Lower leg skin (tissue), 2 donors: ENCODE measurements around a stretch of chrX.

- PRO-cap = no peak
- RAMPAGE, long total RNA, 2 experiments = start-site peak on the plus strand in 2 of 2 experiments, at chrX:3066827-3066982 at its widest, 5 to 12 reads per replicate
Measured at GRCh38 chrX:3066574-3067228, 25.4 kb downstream of the ARSF start.

DNA sequence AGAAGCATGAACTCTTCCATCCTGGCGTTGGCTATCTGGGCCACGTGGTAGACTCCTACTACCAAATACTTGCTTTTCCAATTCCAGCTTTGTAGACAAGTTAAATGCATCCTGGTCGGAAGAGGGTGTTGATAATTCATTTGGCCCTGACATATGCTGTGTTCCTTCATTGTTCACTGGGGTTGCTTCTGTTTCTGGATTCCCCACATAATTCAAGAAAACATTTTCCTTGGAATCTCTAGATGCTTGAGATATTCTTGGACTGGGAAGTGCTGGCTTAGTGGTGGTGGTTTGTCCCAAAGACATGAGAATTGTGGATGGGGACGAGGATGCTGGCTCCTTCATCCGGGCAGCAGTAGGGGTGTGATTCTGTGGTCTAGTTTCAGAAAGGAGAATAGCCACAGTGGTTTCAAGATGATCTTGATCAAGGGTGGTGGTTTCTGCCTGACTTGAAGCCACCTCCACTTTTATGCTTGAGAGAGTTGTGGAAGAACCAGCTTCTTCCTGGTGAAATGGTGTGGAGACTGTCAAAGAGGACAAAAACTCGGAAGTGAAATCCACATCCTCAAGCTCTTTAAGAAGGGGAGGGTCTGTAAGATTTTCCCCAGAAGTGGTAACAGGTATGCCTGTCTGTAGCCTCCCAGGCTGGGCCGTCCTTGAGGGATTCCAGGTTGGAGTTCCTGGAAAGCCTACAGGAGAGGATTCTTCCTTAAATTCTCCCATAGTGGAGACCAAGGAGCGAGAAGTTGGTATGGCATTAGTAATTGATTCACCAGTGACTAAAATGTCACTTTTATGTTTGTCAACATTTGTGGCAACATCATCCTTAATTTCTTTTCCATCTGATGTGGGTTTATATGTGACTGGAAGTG lies 25.3 kb downstream of the MXRA5 start:
- PRO-cap = no peak
- RAMPAGE, long total RNA, 2 experiments = no peak in any of the 2 experiments

DNA sequence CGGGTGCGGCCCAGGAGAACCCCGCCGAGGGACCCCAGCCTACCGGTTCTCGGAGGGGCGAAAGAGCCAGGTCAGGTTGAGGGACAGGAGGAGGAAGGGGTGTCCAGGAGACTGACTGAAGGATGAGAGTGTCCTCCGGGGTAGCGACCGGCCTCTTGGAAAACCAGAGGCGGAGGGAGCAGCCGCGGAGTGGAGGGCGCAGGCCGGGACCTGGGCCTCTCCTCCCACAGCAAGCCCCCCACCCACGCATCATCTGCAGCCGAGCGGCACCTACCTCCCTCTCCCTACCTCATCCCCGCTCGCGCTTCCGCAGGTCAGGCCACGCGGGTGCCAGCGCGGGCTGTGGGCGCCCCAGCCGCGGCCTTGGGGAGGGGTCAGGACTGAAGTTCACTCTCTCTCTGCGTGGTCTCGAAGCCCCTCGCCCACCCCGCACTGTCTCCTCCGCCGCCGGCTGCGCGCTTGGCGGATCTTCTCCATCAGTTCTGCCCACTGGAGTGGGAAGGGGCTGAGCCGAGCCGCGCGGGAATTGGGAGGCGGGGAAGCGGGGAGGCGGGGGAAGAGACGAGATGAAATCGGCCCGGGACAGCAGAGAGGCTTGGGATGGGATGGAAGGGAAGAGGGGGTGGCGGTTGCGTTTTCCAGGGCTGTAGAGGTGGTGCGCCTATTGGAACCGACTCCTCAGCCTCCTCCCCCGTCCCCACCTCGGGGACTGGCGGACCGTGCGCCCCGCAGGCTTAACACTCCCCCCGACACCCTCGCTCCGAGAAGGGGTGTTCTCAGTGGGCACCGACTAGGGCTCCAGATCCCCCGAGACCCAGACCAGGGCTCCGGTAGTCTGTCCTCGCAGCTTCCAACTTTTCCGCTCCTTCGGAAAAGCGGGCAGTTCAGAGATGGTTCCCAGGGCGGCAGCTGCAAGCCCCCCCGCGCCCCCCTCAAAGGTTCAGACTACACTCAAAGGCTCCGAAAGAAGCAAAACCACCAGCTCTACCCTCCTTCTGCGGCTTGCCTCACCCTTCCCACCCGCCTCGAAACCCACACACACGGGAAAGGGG lies 1.7 kb downstream of the NLGN4X start:
- PRO-cap = bidirectional peak, plus-strand start at position 592 of the sequence, minus-strand start at position 484 of the sequence
- RAMPAGE, long total RNA, 2 experiments = no peak in any of the 2 experiments

- PRO-cap = no peak
- RAMPAGE, long total RNA, 2 experiments = no peak in any of the 2 experiments
Measured at GRCh38 chrX:6689771-6690264, 154.9 kb upstream of the VCX3A start.

DNA sequence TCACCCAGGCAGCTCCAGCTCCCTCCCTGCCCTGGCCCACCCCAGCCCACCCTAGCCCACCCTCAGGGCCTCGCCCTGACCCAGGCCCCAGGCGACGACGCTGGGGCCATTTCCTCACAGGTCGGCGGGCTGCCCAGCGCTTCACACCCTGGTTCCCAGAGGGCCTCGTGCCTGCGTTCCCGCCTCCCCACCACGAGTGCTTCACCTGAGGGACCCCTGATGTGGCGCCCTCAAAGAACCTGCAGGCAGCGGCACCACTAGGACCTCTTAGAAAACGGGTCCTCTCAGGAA lies 335 bp downstream of the FAM9B start:
- PRO-cap = no peak
- RAMPAGE, long total RNA, 2 experiments = no peak in any of the 2 experiments

- PRO-cap = no peak
- RAMPAGE, long total RNA, 2 experiments = no peak in any of the 2 experiments
Measured at GRCh38 chrX:9292877-9293537, 171.9 kb upstream of the TBL1X start.

- PRO-cap = no peak
- RAMPAGE, long total RNA, 2 experiments = no peak in any of the 2 experiments
Measured at GRCh38 chrX:9644312-9644827, 121.3 kb downstream of the GPR143 start.

GRCh38 chrX:9646713-9647152 lies 118.9 kb downstream of the GPR143 start:
- PRO-cap = no peak
- RAMPAGE, long total RNA, 2 experiments = no peak in any of the 2 experiments

DNA sequence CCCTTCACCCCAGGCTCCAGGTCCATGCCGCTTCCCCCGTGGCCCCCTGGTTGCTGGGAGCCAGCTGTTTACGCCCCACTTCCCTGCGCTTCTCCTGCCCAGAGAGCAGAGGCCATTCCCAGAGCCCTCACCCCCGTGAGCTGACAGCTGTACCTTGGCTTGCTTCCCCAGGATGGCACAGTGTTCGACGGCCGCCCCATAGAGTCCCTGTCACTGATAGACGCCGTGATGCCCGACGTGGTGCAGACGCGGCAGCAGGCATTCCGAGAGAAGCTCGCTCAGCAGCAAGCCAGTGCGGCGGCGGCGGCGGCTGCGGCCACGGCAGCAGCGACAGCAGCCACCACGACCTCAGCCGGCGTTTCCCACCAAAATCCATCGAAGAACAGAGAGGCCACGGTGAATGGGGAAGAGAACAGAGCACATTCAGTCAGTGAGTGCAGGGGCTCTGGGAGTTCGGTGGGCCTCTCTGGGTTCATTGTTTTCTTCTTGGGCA lies 77.8 kb downstream of the GPR143 start:
- PRO-cap = no peak
- RAMPAGE, long total RNA, 2 experiments = start-site peak on the plus strand in 1 of 2 experiments, centred at position 276 of the sequence, 25 reads per replicate

DNA sequence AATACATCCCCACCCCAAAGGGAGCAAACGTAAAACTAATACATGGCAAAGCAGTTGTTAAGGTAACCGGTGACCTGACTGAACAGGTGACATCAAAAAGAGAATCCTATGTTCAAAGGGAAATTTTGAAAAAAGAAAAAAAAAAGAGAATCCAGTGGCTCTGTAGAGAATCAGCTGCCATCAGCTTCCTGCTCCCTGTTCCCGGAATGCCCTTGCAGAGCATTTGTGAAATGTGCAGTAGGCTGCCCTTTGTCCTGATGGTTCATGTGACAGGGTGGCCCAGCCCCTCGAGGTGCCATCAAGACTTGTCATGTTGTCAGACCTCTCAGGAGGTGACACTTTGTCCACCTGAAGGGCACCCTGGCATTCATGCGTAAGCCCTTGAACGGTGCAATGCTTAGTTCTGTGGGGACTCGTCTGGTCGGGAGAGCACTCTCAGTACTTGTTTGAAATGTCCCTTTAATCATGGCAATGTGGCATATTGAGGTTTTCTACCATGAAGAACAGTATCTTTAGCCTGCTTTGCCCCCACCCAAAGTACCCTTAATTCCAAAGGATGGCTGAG lies 71.4 kb downstream of the CLDN34 start:
- PRO-cap = no peak
- RAMPAGE, long total RNA, 2 experiments = no peak in any of the 2 experiments

DNA sequence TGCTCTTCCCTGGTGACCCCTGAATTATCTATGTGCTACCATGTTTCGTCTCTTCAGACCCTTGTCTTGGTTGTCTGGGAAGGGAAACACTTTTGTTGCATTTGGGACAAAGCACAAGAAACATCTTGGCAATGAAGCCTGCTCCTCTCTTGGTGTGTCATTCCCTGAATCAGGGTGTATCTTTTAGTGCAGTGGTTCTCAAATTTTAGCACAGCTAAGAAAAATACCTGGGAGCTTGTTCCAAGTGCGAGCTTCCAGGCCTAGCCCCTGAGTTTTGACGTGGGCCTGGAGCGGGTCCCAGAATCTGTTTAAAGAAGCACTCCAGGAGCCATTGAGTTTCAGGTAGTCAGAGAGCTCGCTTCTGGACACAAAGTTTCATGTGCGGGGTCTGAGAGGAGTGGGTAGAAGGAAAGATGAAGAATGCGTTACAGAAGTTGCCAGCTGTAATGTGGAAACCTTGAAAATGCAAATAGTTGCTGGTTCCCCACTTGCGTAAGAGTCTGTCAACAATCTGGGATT lies 77.7 kb upstream of the CLCN4 start:
- PRO-cap = no peak
- RAMPAGE, long total RNA, 2 experiments = no peak in any of the 2 experiments

GRCh38 chrX:10482139-10482694 lies 138.2 kb downstream of the MID1 start:
- PRO-cap = no peak
- RAMPAGE, long total RNA, 2 experiments = no peak in any of the 2 experiments

DNA sequence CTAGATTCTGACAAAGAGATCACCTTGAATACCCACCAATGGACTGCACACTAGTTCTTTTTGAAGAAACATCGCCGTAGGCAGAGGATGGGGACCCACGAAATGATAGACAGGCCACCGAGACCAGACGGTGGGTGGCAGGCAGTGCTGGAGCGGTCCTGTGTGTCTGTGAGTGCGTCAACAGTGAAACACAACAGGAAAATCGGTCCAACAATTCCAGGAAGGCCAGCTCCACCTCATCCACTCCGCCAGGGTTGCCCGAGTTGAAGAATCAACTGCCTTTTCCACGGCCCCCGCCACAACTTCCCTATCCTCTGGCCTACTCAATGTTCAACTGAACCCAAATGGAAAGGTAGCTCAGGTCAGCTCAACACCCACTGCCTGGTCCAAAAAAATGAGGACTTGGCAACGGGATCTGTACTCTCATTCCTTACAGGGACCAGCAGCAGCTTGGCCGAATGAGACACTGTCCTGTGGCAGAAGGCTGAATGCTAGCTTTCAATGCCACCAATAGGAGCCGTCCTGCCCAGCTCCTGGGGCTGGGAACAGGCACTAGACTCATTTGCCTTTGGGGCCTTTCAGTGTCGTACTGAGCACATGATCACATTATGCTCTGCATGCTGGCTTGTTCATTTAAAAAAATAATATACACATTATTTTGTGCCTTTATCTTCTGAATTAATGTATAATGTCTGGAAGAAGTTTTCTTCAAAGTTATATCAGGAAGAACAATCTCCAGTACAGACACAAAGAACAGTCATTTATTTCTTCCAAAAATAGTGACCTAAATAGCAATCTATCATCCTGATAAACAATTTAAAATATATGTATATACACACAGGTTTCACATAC lies 43.4 kb downstream of the MID1 start:
- PRO-cap = unidirectional peak, minus-strand start at position 174 of the sequence
- RAMPAGE, long total RNA, 2 experiments = start-site peak on the minus strand in 1 of 2 experiments, centred at position 146 of the sequence, 6 reads per replicate

- PRO-cap = no peak
- RAMPAGE, long total RNA, 2 experiments = no peak in any of the 2 experiments
Measured at GRCh38 chrX:10589559-10590119, 30.7 kb downstream of the MID1 start.

DNA sequence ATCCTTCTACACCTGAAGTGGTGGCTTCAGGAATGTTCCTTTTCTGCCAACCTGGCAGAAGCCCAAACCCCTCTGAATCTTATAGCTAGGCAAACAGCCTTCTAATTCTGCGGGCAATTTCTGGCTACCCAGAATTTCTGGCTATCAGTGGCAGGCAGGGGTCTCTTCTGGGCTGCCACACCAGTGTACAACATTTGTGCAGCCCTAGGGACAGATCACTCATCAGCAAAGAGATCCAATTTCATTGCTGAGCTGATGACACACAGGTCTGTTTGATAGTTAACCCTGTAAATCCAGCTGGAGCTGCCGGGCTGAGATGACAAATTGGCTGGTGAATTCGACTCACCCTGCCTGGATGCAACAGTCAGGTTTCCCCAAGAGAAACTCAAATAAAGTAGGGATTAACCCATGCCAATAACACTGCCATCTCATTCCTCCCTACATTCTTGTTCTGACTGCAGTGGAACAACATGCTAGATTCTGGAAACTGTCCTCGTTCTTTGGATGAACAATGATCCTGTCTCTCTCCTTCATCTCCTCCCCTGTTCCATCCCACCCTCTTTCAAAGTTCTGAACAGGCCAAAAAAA lies 2.3 kb downstream of the MID1 start:
- PRO-cap = no peak
- RAMPAGE, long total RNA, 2 experiments = no peak in any of the 2 experiments

- PRO-cap = no peak
- RAMPAGE, long total RNA, 2 experiments = no peak in any of the 2 experiments
Measured at GRCh38 chrX:10770287-10770591, 149.9 kb upstream of the MID1 start.

GRCh38 chrX:11309160-11309548 lies 15.9 kb downstream of the AMELX start:
- PRO-cap = no peak
- RAMPAGE, long total RNA, 2 experiments = no peak in any of the 2 experiments

- PRO-cap = no peak
- RAMPAGE, long total RNA, 2 experiments = no peak in any of the 2 experiments
Measured at GRCh38 chrX:11351347-11352350, 58.4 kb downstream of the AMELX start.

DNA sequence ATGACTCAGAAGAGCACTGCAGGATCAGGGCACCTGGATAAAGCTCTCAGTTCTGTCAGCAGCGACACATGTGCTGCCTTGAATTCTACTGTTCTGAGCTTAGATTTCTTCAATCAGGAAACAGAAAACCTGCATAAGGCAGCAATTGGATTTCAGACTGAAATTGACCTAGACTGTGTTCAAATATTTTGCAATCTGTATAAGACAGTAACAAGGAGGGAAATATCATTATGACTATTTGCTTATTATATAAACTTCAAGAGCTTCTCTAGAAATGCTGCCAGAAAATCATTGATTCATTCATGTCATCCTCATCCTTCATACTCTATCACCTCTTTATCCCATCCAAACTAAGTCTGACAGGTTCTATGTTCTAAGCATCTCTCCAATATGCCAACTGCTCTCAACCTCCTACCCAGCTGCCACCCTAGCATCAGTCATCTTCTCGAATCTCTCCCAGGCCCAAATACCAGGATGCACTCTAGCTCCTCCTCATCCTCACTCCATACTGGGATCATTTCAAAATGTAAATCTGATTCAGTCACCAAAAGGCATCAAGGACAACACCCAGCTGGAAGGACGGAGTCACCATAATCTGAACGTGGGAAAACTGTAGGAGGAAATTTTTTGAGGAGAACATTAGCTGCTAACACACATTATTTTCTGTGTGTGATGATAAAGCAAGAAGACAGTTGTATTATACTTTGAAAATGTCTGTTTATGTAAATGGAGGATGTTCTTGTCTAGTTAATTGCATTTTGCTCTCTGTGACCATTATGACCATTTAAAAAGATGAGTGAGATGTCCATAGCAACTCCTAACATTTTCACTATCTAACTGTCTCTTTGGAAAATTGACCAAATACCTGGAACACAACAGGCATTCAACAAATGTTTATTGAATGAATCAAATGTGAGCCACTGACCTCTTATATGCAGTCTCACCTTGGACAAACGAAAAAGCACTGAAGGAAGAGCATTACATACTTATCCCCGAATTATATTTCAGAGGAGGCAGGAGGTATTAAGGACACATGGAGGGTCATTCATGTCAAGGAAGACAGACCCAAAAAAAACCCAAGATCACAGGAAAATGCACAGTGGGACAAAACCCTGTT lies 131.3 kb downstream of the AMELX start:
- PRO-cap = no peak
- RAMPAGE, long total RNA, 2 experiments = no peak in any of the 2 experiments

DNA sequence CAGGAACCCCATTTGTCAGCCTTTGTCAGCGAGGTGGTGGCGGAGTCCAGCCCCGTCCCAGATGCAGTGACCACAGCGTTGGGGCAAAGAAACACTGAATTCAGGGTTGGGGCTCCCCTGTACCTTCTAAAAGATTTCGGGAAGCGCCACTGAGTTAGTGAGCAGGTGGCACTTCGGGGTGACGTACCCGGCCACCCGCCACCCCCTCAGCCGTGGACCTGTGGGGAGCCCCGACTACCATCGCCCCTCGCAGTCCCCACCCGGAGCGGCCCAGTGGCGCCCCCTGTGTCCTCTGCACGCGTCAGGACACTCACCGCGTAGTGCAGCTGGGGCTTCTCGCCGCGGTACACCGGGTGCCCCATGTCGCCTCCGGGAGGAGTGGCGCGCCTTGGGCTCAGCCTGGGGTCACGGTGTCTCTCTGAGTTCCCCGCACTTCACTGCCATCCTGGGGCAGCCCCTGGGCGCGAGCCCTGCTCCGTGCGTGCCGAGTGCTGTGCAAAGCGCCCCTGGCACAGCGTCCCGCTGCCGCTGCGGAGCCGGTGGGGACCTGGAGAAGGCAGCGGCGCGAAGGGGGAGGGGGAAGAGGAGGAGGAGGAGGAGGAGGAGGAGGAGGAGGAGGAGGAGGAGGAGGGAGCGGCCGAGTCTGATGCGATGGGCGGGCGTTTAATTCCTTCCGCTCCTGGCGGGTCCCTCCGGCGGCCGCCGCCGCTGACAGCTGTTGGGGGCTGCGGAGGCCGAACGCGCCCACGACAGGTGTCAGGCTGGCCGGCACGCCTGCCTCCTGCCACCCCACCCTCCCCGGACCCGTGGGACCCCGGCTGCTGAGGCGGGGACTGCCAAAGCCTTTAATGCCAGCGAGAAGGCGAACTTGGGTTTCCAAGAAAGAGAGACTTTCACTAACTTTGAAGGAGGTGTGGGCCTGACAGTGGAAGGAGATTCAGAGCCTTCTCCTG lies 134.3 kb downstream of the AMELX start:
- PRO-cap = bidirectional peak, plus-strand start at position 329 of the sequence, minus-strand start at position 322 of the sequence; bidirectional peak, plus-strand start at position 718 of the sequence, minus-strand start at position 566 of the sequence
- RAMPAGE, long total RNA, 2 experiments = start-site peak on the minus strand in 2 of 2 experiments, centred at positions 544 to 556 of the sequence, 14 to 26 reads per replicate